ENCODE data around the gene CORO2B.

DNA sequence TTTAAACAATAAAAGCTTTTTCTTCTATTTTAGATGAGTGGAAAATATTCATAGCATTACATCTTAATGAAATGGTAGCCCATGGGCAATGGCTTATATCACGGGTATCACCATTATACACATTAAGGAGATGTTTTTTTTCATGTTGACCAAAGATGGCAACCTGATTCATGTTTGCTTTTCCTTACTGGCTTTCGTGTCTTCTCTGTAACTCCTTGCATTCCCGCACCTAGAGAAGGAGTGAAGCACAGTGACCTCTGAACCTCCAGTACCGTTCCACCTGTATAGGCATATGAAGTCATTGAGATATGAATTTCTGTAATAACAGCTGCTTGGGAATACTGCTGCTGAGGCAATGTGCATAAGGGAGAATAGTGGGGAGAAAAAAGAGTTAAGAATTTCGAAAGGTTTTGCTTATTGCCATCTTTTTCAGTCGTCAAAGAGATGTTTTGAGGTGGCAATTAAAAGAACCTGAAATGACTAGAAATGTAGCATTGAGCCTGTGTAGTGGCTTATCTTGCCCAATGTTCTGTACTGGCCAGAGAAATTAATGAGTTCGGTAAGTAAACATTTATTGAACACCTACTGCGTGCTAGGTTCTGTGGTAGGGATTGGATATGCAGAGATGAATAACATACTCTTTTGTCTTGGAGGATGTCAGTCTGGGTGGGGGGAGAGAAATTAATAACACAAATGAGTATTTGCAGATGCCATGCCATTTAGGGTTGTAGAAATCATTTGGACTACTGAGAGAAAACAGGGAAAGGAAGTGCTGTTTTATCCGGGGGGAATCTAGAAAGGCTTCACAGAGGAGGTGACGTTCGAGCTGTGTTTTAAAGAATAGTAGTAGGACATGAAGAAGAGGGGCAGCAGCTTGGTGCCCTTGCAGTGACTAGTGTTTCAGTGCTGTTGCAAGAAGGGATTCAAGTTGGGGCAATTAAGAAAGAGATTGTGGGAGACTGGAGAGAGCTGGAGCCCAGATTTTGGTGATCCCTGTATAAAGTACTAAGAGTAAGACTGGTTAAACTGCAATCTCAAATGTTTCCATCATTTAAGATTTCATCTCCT is 2.5 kb downstream of the FEM1B start:
- PRO-cap = bidirectional peak, plus-strand start at position 940 of the sequence, minus-strand start at position 901 of the sequence
- RAMPAGE, long total RNA, 3 experiments = no peak in any of the 3 experiments

DNA sequence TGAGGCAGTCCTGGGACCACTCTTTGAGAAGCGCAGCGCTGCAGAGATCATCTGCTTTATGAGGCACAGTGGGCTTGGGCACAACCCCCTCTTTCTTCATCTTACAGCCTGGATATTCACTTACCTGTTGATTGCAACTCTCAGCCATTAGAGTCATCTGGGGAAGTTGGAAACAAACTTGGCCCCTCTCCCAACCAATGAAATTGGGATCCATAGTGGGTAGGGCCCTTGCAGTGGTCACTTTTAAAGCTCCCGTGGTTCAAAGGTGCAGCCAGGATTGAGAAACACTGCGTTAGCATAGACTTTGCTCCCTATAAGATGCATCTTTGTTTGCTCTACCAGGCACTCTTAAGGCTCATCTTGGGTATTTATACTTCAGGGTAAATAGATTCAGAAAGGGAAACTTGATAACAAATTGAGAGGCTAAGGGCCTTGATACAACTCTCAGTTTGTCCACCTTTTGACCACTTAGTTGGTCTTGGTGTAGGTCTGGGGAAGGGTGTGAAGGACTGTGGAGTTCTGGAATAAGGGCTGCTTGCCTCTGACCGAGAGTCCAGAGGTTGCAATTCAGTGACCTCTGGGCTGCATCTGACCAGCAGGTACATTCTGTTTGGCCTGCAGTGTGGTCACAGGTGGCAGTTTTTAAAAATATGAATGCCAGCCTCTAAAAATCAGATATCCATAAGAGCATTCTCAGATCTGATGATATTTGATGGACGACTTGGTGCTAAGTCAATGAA is 22.8 kb downstream of the FEM1B start:
- PRO-cap = no peak
- RAMPAGE, long total RNA, 3 experiments = no peak in any of the 3 experiments

DNA sequence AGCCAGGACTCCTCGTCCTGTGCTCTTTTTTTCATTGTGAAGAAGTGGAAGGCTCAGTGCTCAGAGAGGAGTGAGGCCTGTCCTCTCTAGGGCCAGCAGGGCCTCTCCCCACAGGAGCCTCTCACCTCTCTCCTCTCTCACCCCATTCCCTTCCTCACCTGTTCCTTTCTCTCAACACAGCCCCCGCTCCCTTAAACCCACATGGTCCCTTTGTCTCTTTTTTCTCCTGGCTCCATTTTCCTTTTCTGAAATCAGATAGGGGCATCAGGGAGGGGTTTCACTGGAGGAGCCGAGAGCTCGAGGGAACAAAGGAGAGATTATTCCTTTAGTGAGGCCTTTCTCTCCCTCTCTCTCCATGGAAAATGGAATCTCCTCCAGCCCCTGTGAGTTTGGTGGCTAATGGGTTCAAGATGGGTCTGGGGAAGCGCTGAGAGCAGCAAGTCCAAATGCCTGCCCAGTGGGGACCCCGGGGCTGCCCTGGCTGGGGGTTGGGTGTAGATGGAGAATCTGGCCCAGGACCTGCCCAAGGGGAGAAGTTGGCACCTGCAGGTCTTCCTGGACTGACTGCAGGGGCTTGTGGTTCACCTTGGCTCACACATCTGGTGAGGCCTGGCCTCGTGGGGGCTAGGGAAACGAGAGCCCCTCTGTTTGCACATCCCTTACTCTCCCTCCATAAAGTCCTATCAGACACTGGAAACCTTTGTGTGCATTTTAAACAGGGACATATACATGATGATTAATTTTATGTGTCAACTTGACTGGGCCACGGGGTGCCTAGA is 56.8 kb downstream of the ITGA11 start:
- PRO-cap = no peak
- RAMPAGE, long total RNA, 3 experiments = no peak in any of the 3 experiments

GRCh38 chr15:68407470-68407910 is 24.5 kb downstream of the ITGA11 start:
- PRO-cap = unidirectional peak, plus-strand start at chr15:68407753
- RAMPAGE, long total RNA, 3 experiments = no peak in any of the 3 experiments

DNA sequence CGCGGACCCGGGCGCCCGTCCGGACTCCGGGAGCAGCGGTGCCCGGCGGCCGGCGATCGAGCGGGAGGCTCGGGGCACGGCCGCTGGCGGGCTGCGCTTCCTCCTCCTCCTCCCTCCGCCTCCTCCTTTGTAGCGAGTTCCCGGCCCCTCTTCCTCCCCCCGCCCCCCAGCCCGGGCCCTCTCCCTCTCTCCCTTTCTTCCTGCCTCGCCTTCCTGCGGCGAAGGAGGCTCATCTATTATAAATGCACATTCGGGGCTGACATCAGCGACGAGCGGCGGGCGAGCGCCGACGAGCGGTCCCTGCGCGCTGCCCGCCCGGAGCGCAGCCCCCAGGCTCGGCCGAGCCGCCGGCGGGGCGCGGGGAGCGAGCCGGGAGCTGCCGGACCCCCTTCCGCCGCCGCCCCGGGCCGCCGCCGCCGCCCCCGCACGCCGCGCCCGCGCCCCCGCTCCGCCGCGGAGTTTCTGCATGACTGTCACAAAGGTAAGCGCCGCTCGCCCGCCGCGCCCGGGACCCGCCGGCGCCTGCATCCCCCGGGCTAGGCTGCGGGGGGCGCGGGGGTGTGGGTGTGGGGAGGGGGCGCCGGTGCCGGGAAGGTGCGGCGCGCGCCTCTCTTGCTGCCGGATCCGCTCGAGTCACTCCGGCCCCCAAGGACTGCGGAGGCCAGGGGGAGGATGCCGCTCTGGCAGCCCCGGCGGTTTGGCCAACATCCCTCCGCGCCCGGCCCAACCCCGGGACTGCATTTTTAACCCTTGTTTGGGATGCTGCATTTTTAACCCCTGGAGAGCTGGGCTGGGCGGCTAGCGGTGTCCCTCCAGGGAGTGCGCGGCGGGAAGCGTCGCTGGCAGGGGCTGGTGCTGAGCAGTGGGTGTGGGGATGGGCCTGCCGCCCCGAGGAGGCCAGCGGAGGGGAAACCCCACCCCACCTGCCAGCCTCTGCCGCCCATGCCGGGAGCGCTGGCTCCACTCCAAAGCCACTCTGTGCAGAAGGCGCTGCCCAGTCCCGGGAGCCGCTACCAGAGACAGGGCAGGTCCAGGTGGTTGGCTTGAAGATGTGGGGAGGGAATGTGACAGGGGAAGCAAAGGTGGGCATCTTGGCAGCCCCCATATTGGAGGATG is at the start of gene CORO2B:
Gene CORO2B (plus strand): TSS at position 197 of the 1,116 bp plus-strand sequence.
- PRO-cap = bidirectional peak, plus-strand start at position 268 of the sequence, minus-strand start at position 93 of the sequence; unidirectional peak, minus-strand start at position 635 of the sequence; unidirectional peak, minus-strand start at position 699 of the sequence
- RAMPAGE, long total RNA, 3 experiments = no peak in any of the 3 experiments

DNA sequence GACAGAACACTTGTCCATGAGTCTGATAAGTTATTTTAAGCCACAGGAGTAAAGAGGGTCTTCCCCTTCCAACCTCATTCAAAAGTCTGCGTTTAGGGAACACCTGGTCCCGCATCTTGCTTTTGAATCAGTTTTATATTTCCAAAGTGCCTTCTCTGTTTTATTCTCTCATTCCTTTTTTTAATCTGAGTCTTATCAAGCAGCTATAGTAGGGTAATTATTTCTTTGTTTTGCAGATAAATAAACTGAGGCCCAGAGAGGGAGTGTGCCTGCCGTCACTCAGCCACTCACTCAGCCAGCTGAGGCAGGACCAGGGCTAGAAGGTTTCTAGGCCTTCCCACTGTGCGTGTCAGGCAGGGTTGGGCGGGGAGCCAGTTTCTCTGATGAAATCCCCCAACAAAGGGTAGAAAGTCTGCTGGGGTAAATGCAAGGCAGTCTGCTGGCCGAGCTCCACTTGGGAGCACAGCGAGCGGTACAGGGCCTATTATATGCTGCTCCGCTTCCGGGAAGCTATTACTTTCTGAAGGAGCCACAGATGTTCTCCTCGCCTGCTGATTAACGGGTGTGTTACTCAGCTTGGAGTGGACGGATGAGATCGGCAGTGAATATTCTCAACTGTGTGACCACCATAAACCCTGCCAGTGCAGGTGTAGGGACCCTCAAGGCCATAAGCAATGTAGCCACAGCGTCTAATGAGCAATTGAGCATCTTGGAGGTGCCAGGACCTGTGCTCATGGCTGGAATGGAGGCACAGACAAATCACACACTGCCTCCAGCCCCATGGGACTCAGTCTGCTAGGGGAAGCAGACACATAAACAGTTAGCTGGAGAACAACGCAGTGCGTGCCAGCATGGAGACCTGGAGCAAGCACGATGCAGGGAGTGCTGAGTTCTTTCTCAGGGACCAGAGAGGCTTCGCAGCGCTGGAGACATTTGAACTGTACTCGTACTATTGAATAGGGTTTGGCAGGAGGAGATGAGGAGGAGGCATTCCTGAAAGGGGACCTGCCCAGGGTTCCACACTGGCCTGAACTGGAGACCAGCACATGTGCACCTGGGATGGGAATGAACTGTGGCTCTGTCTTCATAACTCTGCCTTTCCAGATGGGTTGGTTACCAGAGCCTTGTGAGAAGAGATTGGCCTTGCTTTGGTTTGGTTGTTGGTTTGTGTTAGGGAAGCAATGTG is 42.1 kb downstream of the CORO2B start:
- PRO-cap = bidirectional peak, plus-strand start at position 434 of the sequence, minus-strand start at position 293 of the sequence
- RAMPAGE, long total RNA, 3 experiments = no peak in any of the 3 experiments

- PRO-cap = no peak
- RAMPAGE, long total RNA, 3 experiments = no peak in any of the 3 experiments
Measured at GRCh38 chr15:68793197-68793802, 27.4 kb downstream of the ANP32A start.

- PRO-cap = no peak
- RAMPAGE, long total RNA, 3 experiments = no peak in any of the 3 experiments
Measured at GRCh38 chr15:68801783-68802272, 18.9 kb downstream of the ANP32A start.

DNA sequence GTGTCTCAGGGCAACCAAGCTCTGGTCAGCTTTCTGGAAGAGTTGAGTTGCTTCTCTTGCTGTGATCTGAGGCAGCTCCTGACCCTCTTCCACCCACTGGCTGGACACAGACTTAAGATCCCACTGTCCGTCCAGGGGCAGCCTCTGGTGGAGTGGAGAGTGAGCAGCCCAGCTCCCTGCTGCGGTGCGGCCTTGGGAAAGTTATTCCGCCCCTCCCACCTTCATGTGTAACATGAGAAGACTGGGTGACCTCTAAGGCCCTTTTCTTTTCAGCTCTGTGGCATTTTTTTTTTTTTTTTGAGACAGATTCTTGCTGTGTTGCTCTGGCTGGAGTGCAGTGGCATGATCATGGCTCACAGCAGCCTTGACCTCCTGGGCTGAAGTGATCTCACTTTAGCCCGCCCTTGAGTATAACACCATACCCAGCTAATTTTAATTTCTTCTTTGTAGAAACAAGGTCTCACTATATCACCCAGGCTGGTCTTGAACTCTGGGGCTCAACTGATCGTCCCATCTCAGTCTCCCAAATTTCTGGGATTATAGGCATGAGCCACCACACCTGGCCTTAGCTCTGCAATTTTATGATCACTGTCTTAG is 55.7 kb upstream of the KIF23 start:
- PRO-cap = no peak
- RAMPAGE, long total RNA, 3 experiments = no peak in any of the 3 experiments

DNA sequence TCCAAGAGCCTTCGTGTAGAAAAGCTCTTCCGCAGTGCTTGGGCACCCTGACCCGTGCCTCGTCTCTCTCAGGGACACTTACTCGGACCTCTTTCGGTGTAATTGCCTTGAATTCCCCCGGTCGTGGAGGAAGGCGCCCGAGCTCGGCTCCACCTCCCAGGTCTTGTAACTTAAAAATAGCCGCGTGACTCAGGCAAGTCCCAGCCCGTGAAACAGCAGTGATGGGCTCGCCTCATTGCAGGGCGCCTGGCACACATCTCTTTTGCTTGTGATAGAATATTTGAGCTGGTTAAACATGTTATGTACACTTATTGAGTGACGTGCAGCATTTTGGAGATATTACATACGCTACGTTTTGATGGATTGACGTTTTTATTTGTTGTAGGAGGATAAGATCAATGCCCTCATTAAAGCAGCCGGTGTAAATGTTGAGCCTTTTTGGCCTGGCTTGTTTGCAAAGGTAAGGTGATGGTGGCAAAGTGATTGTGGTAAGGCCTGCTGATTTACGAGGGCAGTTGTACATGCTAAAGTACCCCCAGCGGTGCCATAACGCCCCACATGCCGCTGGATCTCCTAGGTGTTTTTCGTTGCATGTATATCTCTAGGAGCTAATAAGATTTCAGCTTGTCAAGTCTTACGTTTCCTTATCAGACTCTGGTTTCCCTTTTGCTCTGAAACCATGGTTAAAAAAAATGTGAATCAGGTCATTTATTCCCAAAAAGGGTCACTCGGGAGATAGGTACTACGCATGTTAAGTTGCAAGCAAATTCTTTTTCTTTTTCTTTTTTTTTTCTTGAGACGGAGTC is 847 bp downstream of the RPLP1 start:
- PRO-cap = unidirectional peak, minus-strand start at position 104 of the sequence; unidirectional peak, minus-strand start at position 172 of the sequence
- RAMPAGE, long total RNA, 3 experiments = no peak in any of the 3 experiments

DNA sequence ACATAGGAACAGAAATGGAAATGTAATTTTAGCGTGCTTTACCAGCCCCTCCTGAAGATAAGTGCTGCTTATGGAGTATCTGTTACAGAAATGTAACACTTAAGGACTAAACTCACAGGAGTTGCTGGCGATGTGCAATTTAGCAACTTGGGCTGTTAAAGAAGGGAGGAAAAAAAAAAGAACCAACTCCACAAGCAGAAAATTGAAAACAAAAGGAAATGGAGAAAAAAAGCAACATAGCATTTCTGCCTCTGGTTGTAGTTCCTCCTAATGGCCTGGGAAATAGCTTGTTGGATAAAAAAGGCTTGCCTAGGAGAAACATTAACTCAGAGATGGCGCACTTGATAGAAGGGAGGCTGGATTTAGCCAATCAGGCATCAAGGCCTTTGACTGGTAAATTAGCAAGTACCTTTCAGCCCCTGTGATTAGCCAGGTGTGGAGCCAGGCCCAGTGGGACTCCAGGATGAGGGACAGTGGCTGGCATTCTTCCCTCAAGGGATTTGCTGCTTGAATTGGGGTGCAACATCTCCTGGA is 84.3 kb downstream of the RPLP1 start:
- PRO-cap = no peak
- RAMPAGE, long total RNA, 3 experiments = no peak in any of the 3 experiments

DNA sequence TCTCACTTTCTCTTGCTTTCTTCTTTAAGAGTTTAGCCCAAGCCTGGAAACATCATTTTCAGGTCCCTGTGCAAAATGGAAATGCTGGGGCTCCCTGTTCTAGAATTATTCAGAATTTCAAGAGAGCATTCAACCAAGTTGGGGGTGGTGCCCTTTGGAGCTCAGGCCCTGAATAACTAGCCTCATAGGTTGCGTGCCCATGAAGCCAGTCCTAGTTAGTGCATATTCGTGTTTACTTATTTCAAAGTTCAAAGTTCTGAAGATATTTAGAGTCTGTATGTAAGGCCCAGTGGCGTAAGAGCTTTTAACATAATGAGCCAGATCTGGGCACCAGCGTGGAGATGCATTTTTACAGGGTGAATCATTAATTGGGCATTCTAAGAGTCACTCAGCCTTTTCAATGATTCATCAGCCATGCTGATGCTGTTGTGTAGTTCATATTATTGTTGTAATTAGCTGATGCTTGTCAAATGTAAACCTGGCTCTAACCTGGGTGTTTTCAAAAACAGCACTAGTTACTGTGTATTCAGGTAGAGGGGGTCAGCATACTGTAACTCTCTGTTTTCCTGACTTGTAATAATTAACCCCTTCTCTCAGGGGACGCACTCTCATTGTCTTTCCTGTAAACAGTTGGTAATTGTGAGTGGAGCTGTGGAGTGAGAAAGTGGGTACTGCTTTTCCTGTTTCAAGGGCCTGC is 104.8 kb downstream of the RPLP1 start:
- PRO-cap = no peak
- RAMPAGE, long total RNA, 3 experiments = no peak in any of the 3 experiments

GRCh38 chr15:69561556-69562535 is 109.2 kb downstream of the RPLP1 start:
- PRO-cap = no peak
- RAMPAGE, long total RNA, 3 experiments = no peak in any of the 3 experiments

DNA sequence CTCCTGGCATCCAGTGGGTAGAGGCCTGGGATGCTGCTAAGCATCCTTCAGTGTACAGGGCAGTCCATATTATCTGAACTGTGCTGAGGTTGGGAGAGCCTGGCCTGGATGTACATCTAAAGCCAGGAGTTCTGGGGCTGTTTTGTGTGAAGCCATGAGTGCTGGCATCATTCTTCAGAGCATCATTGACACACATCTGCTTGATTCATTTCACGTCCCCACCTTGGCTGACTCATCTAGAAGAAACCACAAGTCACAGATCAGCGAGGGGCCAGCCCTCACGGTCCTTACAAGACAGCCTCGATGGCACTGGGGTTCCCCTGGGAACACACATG is 226.9 kb downstream of the RPLP1 start:
- PRO-cap = no peak
- RAMPAGE, long total RNA, 3 experiments = no peak in any of the 3 experiments

DNA sequence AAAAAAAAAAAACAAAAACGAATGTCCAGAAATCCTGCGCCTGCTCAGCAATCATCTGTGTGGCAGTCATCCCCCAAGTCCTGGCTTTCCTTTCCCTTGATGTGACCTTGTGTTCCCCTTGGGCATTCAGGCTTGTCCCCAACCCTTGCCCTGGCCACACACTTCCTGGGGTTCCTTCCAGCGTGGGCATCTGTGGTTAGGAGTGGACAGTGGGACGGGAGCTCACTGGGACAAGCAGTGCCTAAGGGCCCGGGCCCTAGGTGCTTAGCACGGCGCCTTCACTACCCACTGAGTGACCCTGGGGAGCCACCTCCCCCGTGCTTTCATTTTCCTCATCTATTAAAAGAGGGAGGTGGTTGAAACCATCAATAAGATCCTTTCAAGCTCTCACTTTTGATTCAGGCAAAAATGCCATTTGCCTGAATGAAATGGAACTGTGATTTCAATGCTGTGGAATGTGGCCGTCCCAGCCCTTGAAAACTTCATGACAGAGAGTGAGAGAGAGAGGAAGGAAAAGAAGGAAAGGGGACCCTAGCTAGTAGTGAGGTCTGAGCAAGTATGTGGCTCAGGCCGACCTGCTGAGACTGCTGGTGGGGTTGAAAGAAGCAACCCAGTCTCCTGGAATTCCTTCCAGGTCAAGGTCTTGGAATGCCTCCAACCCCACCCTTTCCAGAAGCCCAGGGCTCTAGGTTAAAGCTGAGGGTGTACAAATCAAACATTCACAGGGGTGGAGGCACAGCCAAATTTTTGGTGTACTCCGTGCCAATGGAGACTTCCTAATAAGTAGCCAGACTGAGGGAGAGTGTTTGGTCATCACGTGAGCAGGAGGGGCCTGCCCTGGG is 302.9 kb downstream of the TLE3 start:
- PRO-cap = no peak
- RAMPAGE, long total RNA, 3 experiments = no peak in any of the 3 experiments

GRCh38 chr15:70036554-70037062 is 61.1 kb downstream of the TLE3 start:
- PRO-cap = no peak
- RAMPAGE, long total RNA, 3 experiments = no peak in any of the 3 experiments

DNA sequence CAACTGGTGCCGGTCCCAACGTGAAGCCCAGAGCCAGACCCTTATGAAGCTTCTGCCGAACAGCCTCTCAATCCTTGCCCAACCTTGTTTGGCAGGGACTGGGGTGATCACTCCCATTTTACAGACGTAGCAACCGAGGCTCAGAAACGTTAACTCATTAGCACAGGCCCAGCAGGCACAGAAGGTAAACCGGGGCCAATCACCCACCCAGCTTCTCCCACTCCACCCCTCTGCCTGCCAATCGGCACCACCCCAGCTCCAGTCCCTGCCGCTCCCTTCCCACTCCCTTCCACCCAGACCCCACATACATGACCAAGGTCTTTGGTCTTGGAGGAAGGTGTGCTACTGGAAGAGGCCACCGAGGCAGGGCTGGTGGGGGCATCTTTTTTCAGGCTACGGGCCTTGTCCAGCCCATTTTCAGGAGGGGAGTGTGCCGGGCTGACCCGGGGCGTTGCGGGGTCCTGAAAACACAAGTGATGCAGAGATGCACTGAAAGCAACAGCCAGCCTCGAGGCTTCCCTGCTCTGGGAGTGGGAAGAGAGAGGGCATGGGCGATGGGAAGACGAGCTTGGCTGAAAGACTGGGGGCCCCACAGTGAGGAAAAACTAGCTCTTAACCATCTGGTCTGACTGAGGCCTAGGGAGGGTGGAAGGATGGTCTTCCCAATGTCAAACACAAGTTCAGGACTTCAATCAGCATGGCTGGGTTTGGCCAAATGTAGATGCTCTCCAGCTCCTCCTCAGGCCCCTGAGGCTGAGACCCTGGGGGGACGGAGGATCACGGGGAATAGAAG is 39.2 kb downstream of the TLE3 start:
- PRO-cap = no peak
- RAMPAGE, long total RNA, 3 experiments = no peak in any of the 3 experiments

DNA sequence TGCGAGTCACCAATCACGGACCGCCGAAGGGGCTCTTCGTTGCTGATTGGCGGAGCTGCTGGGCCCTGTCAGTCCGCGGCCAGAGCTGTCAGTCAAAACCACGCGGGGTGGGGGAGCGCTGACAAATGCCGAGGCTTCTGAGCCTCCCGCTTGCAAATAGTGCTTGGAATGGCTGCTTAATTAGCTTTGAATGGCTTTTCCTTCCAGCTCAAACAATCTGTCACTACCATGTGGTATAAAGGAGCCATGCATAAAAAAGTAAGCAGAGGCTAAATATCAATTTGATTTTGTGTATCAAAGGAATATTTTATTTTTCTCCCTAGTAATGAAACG is 1.9 kb upstream of the TLE3 start:
- PRO-cap = bidirectional peak, plus-strand start at position 121 of the sequence, minus-strand start outside the sequence
- RAMPAGE, long total RNA, 3 experiments = no peak in any of the 3 experiments

DNA sequence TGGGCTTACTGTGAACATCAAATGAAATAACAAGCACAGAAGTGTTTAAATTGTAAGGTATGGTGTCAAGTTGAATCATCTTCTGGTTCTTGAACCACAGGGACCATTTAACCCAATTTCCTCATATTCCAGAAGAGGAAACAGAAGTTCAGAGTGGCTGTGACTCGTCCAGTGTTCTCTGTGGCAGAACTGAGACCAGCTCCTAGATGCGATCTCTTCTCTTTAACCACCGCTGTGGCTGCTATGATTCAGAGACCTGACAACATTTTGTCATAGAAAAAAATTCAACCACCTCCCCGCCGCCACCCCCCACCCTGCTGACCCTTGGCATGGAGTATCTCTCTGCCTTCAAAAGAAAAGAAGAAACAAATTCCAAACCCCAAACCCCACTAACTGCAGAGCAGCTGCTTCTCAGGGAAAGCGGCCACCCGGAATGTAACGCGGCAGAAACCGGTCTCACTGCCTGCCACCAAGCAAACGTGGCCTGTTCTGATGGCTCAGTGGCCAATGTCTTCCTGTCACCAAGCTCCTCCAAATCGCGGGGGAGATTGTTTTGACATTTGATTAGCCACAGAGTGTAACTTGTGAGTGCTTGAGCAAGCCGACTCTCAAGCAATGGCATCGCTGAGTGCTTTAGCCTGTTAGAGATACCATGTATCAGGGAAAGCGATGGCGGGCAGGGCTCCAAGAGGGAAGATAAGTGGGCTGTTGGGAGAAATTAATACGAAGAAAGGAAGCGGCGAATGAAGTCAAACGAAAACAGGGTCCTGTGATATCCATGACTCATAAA is 44.7 kb upstream of the TLE3 start:
- PRO-cap = no peak
- RAMPAGE, long total RNA, 3 experiments = no peak in any of the 3 experiments

- PRO-cap = no peak
- RAMPAGE, long total RNA, 3 experiments = no peak in any of the 3 experiments
Measured at GRCh38 chr15:70160825-70161307, 63.1 kb upstream of the TLE3 start.

All from subcutaneous adipose tissue (tissue), 3 donors.